Fallopian tube (tissue), 1 donor: ENCODE data around the gene PROK2.

GRCh38 chr3:70071754-70072746 is 240.4 kb downstream of the MDFIC2 start:
- PRO-cap, result unidirectional peak, minus-strand start at chr3:70072349

GRCh38 chr3:70811761-70812374 is 499.4 kb upstream of the MDFIC2 start:
- PRO-cap, result bidirectional peak, plus-strand start at chr3:70812100, minus-strand start at chr3:70811979

DNA sequence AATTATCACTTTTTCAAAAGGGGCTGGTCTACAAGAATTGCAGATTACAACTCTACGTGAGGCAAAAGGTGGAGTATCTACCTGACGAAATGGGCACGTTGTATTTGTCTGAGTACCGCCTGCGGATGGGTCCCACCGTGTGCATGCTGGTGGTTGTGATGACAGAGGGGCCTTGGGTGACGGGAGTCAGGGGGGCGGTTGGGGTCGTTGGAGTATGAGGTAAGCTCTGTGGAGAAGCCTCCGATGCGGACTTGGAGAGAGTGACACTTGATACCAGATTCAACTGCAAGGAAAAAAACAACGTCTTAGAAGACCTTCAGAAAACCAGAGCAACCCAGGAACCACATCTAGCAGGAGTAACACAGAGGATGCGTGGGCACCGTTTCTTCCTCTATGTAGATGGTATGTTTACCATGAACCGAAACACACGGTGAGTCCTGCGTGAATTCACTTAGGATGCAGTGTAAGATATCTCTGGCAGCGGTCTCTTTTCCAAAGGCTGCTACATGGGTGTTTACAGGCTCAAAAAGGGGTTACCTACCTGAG is 605.7 kb downstream of the FOXP1 start:
- PRO-cap, result no peak

- PRO-cap, result no peak
Observed at GRCh38 chr3:71026807-71027569, 556.5 kb downstream of the FOXP1 start.

DNA sequence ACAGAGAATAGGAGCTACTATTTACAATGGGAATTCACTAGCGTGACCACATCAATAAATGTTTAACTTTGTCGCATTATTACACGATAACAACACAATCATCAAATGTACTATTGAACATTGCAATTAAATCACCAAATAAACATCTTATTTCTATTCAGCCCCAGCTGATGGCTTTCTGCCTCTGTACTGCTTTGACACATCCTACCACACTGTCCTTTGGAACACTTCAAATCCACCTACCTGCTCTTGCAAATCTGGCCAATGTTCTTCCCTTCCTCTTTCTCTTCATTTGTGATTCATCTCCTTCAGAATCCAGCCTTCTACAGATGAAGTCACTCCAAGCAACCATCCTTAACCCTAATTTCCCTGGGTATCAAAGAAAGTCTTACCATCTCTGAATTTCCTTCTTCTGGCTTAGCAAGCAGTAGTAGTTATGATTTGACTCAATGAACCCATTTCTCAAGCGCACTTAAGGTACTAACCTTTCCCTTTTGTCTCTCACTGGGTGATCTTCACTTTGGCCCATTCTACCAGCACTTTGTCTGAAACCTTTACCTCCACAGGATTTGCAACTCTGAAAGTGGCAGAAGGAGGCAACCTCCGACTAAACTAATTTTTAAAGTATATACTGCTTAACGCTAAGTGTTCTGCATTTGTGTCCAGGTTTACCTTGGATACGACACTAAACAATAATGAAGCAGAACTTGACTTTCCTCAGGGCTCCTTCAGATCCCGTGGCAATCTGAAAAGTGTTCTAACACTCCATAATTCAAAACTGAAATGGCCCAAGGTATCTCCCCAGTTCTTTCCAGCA is 502.9 kb downstream of the FOXP1 start:
- PRO-cap, result no peak

DNA sequence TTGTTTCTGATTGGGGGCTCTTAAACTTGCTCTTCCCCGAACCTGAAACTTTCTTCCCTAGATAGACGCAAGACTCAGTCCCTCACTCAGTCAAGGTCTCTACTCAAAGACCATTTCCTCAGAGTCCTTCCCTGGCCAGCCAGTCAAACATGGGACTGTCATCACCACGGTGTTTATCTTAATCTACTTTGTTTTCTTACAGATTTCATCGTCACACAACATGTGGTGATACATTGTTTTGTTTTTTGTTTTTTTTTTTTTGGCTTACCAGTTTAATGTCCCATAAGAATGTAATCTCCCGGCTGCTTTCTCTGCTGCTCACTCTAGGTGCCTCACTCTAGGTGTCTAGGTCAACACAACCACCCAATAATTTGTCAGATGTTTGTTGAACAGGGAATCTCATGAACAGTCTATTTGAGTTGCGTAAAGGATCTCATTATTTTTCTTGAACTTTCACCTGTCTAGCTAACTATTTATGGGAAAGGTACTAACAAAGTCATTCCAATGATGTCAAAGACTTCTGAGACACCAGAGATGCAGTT is 495.3 kb downstream of the FOXP1 start:
- PRO-cap, result no peak

DNA sequence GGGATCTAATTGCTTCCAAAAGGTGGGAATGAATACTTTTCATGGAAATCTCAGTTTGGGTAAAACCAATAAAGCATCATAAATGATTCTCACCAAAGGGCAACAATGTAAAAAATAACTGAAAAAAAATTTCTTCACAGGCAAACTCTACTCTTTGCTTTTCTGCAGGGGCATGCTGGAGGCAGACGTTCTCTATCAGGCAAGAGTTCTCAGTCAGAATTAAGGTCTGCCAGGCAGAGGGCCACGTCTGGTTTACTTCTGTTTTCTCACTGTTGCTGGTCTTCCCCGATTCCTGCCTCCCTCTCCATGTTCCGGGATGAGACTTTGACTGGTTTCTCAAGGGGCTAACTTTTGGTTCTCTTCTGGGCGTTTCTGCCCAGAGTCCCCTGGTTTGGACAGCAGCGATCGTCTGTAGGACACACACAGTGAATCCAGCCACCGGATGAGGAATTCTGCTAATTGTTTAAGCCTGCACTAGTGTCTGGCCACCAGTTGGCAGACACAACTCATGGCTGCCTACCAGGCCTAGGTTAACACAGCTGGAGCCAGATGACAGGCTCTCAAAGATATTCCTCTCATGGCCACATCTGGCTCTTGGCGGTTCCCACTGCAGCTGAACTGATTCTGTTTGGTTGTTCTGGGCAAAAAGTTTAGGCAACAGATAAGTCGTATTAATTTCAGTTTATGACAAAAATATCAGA is 273.1 kb downstream of the FOXP1 start:
- PRO-cap, result no peak

- PRO-cap, result no peak
Observed at GRCh38 chr3:71395287-71396053, 188.1 kb downstream of the FOXP1 start.

- PRO-cap, result no peak
Observed at GRCh38 chr3:71465255-71465662, 118.3 kb downstream of the FOXP1 start.

- PRO-cap, result no peak
Observed at GRCh38 chr3:71615077-71615392, 31.5 kb upstream of the FOXP1 start.

DNA sequence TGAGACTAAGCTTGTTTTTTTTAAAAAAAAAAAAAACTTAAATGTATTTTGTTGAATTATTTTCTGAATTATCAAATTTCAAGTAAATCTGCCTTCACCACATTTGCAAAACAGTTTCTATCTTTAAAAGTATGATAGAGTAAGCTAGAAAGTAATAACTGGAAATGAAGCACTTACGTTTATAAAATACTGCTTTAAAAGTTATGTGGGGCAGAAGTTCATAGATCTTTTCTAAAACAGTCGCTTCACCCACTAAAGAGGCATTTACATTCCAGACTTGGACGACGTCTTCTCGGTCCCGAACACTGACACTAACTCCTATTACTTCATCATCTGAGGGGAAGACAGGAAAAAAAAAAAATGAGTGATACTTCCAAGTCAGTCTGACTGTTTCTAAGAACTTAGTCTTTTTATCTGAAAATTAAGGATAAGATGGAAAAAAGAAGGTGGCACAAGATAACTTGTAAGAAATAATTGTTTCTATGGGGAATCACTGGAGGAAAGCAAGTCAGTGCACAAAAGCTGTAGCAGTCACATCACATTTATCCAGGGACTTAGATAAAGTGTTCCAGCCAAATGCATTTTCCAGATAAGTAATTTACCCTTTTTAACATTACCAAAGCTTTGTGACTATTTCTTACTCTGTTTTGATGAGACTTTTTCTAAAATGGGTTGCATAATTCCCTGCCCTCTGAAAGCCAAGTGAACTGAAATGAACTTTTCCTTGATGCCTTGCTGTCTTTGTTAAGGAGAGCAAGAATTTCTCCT is 35.2 kb downstream of the EIF4E3 start:
- PRO-cap, result no peak

- PRO-cap, result no peak
Observed at GRCh38 chr3:71725663-71726148, 504 bp upstream of the EIF4E3 start.

DNA sequence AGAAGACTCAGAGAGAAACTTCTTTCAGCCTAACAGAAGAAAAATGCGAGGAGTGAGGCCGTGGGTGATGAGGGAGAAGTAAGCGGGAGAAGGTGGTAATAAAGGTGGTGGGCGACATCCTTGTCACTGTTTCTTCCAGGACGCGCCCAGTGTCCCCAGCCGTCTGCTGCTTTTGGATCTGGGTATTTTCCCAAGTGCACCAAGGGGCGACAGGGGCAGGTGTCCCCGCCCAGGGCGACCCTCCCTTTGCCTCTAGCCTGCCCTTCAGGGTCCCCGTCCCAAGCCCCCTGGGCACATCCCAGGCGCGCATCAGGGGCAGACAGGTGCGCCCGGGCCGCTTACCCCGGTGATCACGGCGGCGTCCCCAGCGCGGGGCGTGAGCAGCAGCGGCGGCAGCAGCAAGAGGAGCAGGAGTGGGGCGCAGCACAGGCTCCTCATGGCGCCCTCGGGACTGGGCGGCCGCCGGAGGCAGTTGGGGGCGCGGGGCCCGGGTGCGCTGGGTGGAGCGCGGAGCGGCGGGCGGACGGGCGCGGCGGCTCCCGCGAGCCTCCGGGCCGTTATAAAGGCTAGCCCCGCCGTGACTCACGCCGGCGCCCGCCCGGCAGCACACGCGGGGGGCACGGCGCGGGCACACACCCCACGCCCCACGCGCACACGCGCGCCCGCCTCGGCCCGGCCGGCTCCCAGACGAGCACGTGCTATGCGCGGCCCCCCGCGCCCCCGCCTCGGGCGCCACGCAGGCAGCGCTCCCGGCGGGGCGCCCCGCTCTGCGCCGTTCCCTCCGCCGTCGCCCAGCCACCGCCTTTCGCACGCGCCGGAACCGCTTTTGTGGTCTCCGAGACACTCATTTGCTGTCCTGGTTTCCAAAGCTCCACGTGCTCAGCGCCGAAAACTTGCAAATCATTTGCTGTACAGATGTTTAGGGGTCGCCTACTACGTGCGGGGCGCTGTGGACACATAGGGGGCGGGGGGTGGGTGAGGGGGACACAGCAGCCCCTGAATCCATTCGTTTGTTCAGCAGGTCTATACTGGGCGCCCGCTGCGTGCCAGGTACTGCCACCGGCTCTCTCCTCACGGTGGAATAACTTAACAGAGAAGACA is at the start of gene PROK2:
PROK2 (minus strand) TSS at position 534 of the 1,101 bp plus-strand sequence.
- PRO-cap, result no peak

GRCh38 chr3:72099975-72101236 is 315.5 kb upstream of the PROK2 start:
- PRO-cap, result bidirectional peak, plus-strand start at chr3:72101085, minus-strand start at chr3:72100919

DNA sequence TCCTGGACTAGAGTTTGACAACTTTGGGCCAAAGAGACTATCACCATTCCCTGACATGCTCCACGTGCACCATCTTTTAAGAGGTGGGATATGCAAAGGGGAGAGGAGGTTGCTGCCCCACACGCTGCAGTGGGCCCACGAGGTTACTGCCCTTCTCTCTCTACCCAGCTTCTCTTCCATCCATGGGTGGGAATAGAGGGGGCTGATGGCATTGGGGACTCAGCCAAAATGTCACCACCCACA is 354.0 kb upstream of the PROK2 start:
- PRO-cap, result no peak

DNA sequence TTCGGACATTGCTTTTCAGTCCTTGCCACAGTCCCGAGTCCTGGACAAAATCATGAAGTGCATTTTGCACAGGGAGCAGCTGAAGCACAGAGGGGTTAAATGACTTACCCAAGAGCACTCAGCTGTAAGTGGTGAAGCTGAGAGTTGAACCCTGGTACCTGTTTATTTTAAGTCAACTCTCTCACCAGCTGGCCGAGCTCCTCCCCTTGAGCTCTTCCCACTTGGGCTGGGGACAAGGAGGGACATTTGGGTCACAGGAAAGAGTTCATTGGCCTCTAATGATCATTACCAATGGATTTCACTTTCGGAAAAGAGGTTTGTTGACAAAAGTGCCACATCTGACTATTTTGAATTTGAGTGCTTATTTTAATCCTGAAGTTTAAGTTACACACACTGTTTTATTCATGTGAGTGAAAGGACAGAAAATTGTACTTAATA is 368.7 kb upstream of the PROK2 start:
- PRO-cap, result no peak

DNA sequence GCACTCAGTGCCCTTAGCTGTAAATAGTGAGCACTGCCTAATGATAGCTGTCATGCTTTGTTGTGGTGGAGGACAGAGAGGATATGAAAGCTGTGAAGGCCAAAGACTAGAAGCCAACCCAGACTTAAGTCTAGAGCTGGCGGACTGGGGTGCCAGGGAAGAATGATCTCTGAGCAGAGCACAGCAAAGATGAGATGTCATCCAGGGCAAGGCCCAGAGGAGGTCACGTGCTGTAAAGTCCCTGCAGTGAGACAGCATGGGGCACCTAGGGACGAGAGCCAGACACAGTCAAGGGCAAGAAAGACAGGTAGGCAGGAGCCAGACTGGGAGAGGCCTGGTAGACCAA is 379.6 kb upstream of the PROK2 start:
- PRO-cap, result no peak

DNA sequence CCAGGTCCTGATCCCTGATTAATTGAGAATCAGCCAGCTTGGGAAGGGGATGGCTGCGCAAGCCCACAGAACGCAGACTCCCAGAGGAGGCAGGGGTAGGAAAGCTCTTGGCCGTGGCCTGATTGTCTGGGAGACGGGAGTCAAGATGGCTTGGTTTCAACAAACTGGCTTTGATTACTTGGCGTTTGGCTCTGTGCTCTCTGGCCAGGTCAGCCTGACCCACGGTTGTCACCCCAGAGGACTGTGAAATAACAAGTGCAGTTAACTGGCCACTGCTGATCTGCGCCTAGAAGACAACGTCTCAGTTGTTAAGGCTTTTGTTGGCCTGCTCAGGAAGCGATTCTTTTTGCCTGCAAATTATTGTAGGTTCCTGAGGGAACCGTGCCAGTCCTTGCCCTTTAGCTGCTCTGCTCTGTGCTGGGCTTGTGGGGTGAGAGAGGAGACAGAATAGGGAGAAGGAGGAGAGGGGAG is 387.1 kb upstream of the PROK2 start:
- PRO-cap, result bidirectional peak, plus-strand start at position 387 of the sequence, minus-strand start at position 282 of the sequence

GRCh38 chr3:72255182-72255480 is 470.2 kb upstream of the PROK2 start:
- PRO-cap, result unidirectional peak, plus-strand start at chr3:72255406

GRCh38 chr3:72271028-72271675 is 486.2 kb upstream of the PROK2 start:
- PRO-cap, result no peak